PC-3 (cell line): ENCODE data around the gene ATP6V1G3.

DNA sequence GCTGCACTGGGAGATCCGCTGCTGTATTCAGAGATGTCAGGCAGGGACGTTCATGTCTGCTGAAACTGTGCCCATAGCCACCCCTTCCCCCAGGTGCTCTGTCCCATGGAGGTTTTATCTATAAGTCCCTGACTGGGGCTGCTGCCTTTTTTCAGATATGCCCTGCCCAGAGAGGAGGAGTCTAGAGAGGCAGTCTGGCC, 18.5 kb upstream of the C1orf53 start:
- RAMPAGE, long total RNA: no peak

DNA sequence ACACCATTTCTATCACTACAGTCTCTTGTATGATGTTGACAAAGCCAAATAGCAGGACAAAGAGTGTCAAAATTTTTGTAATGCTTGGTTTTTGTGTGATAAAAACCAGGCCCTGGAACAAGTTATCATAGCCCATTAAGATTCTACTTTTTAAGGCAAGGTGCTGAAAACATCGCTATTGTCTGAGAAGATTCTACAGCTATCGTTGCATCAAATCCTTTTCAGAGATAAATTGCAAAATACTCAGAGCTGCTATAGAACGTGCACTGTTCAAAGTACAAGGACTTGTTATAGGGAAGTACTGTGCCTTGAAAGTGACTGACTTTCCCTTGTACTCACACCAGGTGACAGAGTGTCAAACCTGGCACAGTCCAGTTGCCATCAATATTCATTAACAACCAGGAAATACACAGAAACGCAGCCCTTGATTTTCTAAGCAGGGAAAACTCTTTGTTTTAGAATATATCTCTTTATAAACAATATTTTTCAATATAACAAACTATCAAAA, 37.8 kb downstream of the LHX9 start:
- RAMPAGE, long total RNA: no peak

GRCh38 chr1:198165975-198166235, 9.1 kb downstream of the NEK7 start:
- RAMPAGE, long total RNA: no peak

DNA sequence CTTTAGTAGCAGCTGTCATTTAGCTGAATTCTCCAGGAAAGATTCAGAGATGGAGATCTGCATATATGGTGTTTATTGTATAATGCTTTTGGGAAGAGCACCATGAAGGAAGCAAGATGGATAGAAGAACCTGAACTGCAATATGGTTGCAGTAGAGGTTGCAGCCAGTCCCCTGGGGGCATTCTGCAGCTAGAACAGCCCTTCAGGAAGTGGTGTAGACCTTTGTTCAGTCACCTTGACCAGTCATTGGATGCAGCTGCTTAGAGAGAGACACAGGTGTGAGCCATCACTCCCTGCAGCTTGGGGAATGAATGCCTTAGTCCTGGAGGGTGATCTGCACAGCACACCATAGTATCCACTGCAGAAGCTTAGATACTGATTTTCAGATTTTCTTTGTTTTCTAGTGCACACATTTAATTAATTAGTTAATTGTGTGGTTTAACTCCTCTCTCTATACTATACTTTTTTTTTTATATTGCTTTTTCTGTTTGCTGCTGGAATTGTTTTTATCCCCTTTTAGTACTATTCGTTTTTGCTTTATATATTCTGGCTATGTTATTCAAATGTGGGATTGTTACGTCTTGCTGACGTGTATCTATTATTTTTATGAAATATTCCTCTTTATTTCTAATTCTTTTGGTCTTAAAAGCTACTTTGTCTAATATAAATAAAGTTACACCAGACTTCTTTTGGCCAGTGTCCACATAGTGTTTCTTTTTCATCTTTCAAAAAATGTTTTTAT, 42.4 kb downstream of the NEK7 start:
- RAMPAGE, long total RNA: no peak

- RAMPAGE, long total RNA: no peak
Observed at GRCh38 chr1:198277825-198278252, 121.0 kb downstream of the NEK7 start.

DNA sequence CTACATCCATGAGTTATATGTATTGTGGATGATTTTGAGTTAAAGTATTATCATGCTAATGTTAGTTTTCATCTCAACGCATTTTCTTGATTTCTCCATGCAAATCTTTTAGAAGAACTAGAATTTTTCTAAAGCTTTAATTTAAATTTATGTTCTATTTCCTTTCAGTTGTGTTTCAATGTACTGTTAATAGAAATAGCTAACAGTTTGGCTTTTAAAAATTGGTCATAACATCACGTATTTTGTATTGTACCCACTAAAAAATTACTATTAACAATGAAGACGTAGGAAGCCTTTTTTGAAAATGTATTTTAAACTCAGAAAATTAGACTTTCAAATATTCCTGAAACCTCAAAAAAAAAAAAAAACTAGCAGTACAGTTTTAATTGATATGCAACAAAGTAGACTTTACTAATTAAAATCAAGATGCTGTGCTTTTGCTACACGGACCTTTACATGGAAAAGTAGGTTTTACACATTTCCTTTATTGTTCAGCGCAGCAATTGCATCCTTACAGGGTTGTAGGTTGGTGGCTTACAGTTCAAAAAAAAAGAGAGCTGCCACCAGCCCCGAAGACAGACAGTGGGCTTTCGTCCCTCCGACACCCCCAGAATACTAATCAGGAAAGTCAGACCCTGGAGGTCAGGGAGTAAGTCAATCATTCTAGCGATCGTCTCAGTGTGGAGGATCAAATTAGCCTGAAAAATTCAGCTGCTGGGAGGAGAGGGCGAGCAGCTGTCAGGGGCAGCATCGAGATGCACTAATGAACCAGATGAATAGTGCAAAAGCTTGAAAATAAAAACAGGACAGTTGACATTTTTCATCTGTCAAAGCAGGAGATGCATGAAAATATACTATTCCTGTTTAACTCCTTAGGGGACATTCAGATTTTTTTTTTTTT, 138.2 kb downstream of the NEK7 start:
- RAMPAGE, long total RNA: no peak

- RAMPAGE, long total RNA: no peak
Observed at GRCh38 chr1:198540455-198541082, at the start of gene ATP6V1G3. Gene ATP6V1G3 (minus strand): TSS chr1:198540680.

- RAMPAGE, long total RNA: no peak
Observed at GRCh38 chr1:198597601-198598246, 41.1 kb upstream of the PTPRC start.

GRCh38 chr1:198619796-198620205, 19.0 kb upstream of the PTPRC start:
- RAMPAGE, long total RNA: no peak

GRCh38 chr1:198656241-198656914, 17.5 kb downstream of the PTPRC start:
- RAMPAGE, long total RNA: no peak

DNA sequence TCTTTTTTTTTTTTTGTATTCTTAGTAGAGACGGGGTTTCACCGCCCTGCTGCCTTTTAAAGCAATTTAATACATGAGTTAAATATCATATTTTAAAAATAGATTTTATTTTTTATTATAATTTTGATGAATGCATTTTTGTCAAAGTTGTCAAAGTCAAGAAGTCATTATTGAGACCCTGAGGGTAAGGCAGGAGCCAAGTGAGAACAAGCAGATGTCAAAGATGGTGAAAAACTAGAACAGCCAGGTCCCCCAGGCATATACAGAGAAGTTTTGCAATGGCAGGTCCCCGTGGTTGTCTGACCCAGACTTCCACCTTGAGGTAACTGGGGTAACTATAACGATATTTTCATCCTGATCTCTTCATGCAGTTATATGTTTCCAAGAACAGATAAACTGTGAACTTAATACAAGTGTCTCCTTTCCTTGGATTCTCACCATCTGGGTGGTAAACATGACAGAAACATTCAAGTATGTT, 26.5 kb downstream of the PTPRC start:
- RAMPAGE, long total RNA: no peak

DNA sequence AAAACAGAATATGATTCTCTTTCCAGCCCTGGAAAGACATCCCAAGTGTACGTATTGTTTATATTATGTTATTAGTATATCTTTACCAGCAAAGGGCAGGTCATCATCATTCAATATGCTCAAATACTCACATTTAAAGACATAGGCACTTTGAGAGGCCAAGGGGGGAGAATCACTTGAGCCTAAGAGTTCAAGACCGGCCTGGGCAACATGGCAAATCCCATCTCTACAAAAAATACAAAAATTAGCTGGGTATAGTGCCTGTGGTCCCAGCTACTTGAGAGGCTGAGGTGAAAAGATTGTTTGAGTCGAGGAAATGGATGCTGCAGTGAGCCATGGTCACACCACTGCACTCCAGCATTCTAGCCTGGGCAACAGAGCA, 27.0 kb downstream of the PTPRC start:
- RAMPAGE, long total RNA: no peak

DNA sequence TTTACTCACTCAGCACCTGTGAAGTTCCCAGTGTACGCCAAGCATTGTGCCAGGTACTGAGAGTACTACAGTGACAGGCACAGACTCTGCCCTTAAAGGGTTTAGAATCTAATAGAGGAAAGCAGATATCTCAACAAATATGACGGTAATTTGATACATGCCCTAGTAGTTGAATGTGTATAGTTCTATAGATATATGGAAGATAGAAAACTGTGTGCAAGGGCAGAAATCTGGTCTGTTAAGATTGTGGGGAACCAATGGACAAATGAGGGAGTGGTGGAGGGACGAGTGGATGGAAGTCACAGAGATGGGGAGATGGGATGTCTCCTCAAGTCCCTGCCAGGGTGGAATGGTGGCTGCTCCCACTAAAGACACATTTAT, 90.8 kb downstream of the PTPRC start:
- RAMPAGE, long total RNA: no peak

- RAMPAGE, long total RNA: no peak
Observed at GRCh38 chr1:198749234-198749659, 110.4 kb downstream of the PTPRC start.

GRCh38 chr1:198750425-198750781, 111.6 kb downstream of the PTPRC start:
- RAMPAGE, long total RNA: no peak

GRCh38 chr1:198763209-198763855, 124.5 kb downstream of the PTPRC start:
- RAMPAGE, long total RNA: no peak

- RAMPAGE, long total RNA: no peak
Observed at GRCh38 chr1:199865549-199866488, 161.7 kb upstream of the NR5A2 start.

DNA sequence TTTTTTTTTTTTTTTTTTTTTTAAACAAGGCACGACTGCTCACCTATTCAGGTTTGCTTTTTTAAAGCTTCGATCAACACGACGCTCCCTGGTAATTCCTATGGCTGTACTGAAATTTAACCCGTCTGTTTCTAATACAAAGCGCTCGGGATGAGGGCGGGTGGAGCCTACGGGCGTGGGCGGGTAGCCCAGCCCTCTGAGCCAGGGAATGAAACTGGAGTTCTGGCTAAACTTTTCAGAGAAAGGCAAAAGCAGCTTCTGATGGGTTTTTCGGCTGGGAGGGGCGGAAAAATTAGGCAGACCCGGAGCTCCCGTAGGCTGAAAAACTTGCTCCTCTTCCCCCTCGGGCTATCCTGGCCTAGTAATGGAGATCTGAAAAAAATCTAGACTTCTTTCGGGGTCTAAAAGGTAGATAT, 7.3 kb downstream of the NR5A2 start:
- RAMPAGE, long total RNA: no peak

DNA sequence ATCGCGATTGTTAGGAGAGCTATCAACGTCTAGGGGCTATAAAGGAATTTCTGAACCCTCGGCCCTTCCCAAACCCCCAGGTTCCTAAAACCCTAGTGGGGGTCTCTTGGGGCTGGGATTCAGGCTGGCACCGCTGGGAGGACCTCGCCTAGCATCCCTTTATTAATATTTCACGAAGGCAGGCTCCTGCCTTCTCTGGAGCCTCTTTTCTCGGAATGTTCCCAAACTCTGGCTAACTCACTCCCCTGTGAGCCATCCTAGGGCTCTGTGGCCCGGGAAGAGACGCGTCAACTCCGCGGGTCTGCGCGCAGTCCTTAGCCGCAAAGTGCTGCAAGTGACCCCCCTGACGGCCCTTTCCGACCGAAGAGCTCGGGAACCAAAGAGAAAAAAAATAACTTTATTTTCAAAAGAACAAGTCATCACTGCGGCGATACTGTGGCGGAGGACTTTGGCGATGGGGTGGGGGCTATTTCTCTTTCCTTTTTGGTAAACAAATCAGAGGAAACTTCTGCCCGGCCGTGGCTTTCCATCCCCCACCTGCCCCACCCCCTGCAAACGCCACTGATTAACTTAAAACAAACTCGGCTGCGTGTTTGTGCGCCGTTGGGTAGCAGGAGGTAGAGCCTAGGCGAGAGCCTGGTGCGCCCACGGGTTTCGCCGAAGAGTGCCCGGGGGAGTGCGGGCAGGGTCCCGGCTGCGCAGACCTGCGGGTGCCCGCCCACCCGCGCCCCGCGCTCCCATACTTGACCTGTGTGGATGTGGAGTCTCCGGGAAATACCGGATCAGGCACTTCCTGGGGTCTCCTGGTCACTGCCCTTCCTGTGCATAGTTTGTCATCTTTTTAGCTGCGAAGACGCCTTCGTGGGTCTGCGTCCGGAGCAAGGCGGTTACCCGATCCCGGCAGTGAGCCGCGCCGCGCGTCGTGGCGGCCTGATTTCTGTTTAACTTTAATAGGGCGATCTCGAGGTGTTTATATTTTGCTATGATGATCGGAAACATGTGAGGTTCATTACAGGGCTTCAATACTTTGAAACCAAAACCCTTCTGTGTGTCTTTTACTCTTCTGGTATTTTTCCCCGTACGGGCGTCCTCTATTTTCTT, 14.8 kb downstream of the NR5A2 start:
- RAMPAGE, long total RNA: no peak

DNA sequence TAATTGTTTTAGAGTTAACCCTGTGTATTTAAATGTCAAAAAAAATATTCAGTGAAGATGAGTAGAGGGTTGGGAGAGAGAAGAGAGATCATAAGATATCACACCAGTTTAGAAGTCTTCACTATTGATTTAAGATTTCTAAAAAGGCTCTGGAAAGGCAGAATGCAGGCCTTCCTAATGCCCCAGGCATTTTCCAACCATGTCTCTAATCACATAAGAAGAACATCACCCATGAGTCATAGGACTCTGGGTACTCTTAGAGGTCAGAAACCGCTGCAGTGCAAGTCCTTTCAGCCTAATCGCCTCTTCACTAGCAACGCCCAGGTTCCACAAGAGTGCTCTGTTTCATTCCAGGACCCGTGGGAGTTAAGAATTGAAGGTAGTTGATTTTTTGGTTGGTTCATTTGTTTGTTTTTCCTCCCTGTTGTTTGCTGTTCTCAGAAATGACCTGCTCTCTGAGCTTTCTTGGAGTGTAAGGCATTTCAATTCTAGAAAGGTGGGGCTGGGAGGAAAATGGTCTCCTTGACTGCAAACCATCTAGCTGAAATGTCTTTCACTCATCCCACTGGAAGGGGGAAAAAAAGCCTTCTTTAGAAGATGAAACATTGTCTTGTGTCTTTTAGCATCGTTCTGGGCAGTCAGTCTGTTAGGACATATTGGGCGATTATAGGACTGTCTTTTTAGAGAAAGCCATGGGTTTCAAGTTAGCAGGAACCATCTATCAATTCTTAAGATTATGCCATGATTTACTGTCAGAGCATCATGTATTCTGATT, 123.3 kb downstream of the NR5A2 start:
- RAMPAGE, long total RNA: no peak